HCT116 (cell line): ENCODE results near the genes KLHL40, CCDC13 and TOPAZ1.

DNA sequence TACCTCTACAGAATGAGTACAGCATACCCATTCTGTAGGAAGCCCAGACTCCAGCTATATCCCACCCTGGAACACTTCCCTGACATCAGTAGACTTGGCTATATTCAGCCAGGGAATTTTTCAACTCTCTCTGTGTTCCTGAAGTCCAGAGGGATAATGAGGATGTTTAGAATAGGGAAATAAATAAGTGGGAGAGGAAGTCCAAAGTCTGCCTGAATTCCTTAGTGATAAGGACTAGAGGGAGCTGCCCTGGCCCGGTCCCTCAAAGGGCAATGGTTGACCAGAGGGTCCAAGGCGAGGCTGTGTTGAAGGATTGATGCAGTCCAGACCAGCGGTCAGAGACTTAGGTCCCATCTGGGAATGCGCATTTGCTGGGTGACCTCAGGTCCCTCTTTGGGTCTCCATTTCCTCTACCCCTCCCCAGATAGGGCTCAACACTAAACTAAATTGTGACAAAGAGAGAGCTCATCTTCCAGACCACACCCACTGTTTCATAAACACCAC, 7.9 kb downstream of the VIPR1 start:
- RRBS: no CpG with 5 or more reads among the region's 4 CpGs

DNA sequence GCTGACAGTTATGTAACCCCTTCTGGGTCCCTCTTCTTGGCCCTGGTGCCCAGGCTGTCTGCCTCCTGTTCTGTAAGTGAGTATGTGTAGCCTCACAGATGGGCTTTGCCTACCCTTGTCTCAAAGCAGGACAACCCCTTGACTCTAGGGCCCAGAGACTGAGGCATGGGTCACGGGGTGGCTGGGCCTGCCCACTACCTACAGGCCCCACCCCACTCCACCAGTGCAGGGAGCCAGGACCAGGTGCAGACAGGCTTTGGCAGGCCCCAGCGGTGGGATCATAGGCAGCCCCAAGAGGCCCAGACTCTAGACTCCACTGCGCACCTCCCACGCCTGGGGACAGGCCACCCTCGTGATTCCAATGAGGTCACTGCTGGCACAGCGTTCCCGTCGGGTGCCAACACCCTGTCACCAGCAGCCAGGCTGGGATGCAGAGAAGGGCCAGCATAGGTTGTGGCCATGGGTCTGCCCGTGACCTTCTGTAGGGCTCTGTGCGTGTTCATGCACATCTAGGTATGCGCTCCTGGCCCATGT, 12.8 kb downstream of the VIPR1 start:
- RRBS: no CpG with 5 or more reads among the region's 11 CpGs

DNA sequence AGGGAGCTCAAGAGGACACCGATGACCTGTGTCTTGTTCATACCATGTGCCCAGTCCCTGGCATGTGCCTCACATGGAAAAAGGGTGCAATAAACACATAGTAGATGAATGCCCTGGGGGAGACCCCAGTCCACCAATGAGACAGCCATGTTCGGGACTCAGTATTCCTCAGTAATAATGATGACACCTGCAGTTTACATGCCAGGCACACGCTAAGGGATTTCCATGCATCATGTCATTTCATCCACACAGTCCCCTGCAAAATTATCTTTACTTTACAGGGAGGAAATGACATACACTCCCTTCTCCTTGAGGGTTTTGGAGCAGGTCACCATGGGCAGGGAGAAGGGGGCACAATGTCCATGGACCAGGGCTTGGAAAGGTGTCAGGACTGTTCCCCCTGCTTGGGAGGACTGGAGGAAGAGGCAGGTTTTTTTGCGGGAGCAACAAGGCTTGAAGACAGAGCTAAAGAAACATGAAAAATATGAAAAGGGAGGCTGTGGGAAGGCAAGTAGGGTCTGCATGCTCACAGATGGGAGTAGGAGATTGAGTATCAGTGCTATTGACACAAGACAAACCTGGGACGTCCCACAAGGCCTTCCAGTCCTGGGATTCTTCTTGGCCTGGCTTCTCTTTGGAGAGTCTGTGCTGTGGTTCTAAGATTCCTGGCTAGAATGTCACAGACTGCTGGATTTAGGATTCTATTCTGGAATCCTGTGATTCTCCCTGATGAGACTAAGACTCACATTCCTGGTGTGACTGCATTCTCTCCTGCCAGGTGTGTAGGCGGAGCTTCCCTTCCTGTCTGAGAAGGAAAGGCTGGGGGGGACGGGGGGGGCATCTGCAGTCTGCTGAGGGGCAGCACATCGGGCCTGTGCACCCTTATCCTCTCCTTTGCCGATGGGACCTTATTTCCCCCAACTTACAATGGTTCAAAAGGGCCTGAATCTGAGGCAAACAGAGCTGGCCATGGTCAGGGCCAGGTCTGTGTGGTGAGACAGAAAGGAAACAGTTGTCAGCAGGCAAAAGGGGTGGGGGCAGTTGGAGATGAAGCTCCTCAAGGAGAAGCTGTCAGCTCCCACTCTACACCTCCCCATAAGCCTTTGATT, 30.5 kb downstream of the VIPR1 start:
- RRBS: no CpG with 5 or more reads among the region's 9 CpGs

DNA sequence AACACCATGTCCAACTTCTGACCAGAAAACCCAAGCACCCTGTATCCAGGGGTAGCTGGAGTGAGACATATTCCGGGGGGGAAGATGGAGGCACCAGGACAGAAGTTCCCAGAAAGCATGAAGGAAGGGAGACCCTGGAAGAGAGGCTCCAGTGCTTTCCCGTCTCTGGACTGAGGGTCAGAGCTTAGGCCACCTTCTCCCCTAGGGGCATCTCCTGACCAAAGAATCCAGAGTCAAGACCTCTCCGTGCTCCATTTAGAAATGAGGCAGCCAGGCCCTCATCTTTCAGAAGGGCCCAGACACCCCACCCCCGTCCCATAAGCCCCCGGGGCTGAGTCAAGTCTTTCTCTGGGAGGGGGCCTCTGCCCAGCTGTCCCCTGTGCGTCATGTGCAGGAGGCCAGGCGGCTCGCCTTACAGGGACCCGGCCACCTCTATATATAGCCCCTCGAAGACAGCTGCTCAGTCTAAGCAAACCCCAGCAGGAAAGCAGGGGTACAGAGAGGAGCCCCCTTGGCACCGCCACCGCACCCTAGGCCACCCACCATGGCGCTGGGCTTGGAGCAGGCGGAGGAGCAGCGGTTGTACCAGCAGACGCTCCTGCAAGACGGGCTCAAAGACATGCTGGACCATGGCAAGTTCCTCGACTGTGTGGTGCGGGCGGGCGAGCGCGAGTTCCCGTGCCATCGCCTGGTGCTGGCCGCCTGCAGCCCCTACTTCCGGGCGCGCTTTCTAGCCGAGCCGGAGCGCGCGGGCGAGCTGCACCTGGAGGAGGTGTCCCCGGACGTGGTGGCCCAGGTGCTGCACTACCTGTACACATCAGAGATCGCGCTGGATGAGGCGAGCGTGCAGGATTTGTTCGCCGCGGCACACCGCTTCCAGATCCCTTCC, at the start of gene KLHL40:
Gene KLHL40, plus strand, starts transcription at position 463 of the 889 bp plus-strand sequence.
- RRBS: 95% methylated on average over 7 of the region's 45 CpGs

DNA sequence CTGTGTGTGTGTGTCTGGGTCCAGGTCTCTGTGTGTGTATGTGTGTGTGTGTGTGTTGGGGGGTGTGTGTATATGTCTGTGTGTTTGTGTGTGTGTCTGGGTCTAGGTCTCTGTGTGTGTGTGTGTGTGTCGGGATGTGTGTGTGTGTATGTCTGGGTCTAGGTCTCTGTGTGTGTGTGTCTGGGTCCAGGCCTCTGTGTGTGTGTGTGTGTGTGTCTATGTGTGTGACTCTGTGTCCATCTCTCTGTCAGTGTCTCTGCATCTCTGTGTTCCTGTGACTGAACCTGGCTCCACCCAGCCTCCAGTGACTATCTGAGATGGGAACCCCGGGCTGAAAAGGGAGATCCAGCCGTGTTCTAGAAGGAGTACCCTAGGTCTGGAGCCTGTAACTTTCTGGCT, 2.3 kb downstream of the HHATL start:
- RRBS: no CpG with 5 or more reads among the region's 3 CpGs

- RRBS: 97% methylated on average over 7 of the region's 70 CpGs
Measured at GRCh38 chr3:42772392-42773464, at the start of gene CCDC13. Gene CCDC13 (minus strand): TSS chr3:42773253.

DNA sequence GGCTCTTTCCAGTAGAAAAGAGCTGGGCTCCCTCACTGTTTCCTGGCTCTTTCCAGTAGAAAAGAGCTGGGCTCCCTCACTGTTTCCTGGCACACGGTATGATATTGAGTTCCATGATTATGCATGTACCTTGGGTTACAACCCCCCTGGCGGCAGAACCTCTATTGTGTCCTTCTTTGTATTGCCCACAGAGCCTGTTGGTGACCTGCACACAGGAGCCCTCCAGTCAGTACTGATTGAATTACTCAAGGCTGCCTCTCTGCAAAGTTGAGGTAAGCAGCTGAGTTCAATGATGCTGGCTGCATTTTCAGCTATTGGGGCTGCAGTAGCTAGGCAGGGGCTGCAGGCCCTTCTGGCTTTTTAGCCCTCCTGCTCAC, 10.2 kb downstream of the ACKR2 start:
- RRBS: no CpG with 5 or more reads among the region's 2 CpGs

DNA sequence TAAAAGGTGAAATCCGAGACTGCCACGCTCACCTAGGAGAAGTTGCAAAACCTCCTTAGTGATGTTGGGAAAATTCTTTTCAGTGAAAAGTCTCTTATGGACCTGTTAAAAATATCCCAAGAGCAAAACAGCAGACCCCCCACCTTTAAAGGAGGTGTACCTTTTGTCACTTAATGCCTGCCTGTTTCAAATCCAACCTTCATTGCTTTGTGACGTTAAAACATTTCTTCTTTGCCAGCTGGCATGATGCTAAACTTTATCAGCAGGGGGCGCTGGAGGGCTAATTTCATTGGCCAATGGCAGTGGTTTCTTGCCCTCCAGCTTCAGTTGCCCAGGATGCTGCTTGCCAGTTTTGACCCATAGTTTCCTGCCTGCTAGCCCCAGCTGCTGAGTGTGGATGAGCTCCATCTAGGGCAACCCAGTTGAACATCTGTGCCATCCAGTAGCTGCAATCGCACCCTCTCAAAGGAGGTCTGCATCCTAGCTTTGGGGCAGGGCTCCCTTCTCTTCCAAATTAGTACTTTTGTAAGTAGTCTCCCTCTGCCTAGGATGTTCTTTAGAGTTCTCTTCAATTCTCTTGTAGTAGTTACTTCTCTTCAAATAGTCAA, 22.0 kb downstream of the ACKR2 start:
- RRBS: no CpG with 5 or more reads among the region's 5 CpGs

DNA sequence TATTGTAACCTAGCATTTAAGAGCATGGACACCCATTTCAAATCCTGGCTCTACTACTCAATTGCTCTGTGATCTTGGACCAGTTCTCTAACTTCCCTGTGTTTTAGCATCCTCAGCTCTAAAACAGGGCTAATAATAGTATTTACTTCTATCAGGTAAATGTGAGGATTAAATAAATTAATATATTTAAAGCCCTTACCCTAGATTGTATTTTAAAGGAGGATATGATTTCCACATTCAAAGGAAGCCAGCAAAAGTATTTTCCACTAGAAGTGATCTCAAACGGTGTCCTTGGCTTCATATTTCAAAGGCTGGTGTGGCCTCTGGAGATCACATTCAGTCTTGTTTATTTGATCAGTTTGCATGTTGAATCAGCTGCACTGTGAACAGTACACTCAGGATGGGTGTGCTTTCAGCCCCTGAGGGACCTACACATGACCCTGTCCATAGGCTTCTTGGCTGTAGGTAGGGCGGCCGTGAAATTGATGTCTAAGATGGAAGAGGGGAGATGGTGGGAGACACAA, 22.0 kb downstream of the CYP8B1 start:
- RRBS: no CpG with 5 or more reads among the region's 3 CpGs

DNA sequence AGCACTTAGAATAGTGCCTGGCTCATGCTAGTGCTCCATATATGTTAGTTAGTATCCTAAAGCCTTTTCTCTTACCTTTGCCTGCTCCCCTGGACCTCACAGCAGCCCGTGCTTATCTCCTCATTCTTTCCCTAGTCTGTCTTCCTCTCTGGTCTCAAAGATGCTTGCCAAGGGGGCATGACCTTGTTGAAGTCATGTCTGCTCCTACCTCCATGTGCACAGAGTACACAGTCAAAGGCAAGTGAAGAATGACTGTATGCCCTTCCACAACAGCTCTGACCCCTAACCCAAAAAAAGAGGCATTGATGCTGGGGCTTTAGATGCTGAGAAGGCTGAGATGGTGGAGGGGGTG, 740 bp upstream of the CYP8B1 start:
- RRBS: no CpG with 5 or more reads among the region's 1 CpG

DNA sequence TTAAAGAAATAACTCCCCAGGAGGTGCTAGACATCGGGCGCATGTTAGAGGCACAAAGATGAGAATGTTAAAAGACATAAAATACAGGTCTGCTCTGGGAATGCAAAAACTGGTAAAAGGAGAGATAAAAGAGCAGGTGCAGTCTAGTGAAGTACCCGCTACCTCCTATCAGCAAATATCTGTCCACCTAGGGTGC, 307 bp upstream of the ZNF662 start:
- RRBS: no CpG with 5 or more reads among the region's 3 CpGs

- RRBS: no CpG with 5 or more reads among the region's 8 CpGs
Measured at GRCh38 chr3:42987987-42988614, 9.0 kb downstream of the GASK1A start.

DNA sequence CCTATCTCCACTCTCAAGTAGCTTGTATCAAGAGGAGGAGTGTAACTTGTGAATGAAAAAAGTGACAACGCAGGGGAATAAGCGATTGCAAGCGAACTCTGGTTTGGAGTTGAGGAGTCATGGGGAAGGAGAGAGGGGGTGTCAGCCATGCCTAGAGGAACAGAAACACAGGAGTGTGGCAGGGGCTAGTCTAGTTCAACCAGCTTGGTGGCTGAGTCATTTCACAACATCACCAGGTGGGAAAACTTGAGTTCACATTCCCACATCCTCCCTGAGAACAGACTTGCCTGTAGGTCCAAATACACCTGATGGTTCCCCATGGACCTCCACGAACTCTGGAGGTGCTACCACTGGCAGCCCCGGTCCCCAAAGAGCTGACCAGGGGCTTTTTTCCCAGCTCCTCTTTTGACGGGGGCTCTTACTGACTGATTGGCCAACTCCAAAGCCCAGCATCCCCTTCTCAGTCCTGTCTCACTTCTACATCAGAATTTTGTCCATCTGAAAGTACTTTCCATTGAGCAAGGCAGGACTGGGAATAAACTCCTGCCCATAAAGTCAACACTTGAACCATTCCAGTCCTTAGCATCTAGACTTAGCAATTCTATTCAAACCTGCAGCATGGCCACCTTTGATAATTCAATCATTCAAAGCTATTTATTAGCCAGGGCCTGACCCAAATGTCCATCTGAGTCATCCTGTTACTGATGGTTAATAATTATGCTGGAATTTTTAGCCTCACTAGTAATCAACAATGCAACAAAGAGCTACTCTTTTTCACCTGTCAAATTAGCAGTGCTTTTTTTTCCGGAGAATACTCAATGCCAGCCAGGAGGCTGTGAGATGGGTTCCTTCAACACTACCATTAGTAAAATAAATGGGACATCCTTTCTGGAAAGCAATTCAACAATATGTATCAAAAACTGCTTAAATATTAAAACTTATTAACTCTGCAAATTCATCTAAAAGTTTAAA, 72.9 kb upstream of the SNRK start:
- RRBS: no CpG with 5 or more reads among the region's 7 CpGs

- RRBS: 2% methylated on average over 36 of the region's 78 CpGs
Measured at GRCh38 chr3:43286703-43287523, 573 bp downstream of the SNRK start.

DNA sequence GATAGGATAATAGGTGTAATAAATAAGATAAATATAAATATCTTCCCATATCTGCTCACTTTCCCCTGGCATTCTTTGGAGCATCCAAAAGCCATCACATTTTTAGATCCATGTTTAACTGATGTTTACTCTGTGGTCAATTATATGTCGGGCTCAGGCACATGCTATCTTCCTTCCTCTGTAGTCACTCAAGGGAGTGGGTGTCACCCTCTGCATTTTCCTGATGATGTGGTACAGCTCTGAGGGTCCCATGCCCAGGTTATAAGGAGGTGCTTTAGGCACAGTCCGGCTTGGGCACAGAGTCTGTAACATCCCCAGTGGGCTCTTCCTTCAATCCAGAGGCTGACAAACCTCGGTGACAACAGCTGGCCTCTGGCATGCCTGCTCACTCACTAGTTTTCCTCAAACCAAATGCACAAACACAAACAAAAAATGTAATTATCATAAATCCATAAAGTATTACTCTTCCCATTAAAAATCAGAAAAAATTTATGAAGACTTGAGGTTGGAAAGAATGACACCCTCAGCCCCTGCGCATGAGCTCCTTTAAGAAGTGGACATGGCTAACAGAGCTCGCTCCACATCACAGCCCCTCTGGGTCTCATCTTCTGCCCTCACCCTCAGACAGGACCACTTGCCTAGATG, 115.5 kb downstream of the SNRK start:
- RRBS: no CpG with 5 or more reads among the region's 5 CpGs

DNA sequence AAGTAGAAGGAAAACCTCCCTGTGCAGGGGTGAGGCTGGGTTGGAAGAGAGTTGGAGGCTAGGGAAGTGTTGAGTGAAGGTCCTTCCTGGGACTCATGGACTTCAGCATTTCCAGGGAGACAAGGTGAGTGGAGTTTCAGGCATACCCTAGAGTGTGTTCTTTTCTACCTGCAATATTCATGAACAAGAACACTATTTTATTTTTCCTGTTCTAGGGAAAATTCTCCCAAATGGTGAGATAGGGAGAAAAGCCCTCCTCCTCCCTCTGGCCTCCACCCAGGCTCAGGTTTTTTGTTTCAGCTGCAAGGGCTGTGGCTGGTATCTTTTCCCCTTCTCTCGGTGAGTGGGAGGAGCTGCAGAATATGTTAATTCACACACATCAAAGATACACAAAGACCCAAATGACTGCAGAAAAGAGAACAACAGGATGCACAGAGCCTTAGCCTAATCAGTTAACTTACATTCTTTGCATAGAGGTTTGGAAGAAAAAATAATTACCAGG, 64.7 kb downstream of the ABHD5 start:
- RRBS: no CpG with 5 or more reads among the region's 1 CpG

- RRBS: 94% methylated on average over 17 of the region's 69 CpGs
Measured at GRCh38 chr3:43994773-43995516, 246.7 kb upstream of the TOPAZ1 start.

- RRBS: 100% methylated on average over 2 of the region's 45 CpGs
Measured at GRCh38 chr3:44241704-44242249, at the start of gene TOPAZ1. Gene TOPAZ1 (plus strand): TSS chr3:44241886.

GRCh38 chr3:44499637-44500848, 22.6 kb upstream of the ZNF445 start:
- RRBS: no CpG with 5 or more reads among the region's 12 CpGs